Pulmonary lymph node (tissue), 1 donor: ENCODE measurements around a stretch of chr7.

DNA sequence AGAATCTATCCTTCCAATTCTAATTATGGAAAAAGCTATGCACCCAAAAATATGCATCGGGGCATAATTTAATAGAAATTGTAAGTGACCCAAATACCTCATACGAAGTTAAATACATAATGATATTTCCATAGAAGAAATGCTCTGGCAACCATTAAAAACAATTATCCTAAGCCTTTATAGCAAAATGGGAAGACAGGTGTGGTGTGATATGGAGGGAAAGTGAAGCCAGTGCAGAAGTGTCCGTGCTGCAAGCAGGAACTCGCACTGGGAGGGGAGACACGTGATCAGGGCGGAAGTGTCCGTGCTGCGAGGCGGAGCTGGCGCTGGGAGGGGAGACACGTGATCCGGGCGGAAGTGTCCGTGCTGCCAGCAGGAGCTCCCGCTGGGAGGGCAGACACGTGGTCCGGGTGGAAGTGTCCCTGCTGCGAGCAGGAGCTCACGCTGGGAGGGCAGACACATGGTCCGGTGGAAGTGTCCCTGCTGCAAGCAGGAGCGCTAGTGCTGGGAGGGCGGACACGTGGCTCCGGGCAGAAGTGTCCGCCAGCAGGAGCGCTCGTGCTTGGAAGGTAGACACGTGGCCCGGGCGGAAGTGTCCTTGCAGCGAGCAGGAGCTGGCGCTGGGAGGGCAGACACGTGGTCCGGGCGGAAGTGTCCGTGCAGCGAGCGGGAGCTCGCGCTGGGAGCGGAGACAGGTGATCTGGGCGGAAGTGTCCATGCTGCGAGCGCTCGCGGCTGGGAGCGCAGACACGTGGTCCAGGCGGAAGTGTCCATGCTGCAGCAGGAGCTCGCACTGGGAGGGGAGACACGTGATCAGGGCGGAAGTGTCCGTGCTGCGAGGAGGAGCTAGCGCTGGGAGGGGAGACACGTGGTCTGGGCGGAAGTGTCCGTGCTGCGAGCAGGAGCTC is 40.6 kb upstream of the PRKAR1B start:
- PRO-cap, result no peak

- PRO-cap, result no peak
Measured at GRCh38 chr7:822530-823529, 9.4 kb upstream of the SUN1 start.

DNA sequence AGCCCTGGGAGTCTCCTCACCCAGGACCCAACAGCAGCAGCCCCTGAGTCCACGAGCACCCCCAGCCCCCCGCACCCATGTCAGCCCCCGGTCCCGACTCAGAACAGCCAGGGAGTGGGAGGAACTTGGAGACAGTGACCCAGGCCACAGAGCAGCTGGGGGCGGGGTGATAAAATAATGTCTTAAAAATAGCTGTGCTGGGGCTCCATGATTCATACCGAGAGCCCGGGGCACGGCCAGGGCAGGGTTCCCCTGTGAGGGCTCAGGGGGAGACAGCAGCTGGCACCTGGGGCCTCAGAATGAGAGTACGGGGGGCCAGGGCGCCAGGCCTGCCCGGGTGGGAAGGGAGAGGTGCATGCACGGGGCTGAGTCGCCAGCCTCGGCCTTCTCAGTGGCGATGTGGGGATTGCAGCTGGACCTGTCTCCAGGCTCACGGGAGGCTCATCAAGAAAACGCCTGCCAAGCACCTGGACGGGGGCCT is 29.8 kb downstream of the ADAP1 start:
- PRO-cap, result no peak

DNA sequence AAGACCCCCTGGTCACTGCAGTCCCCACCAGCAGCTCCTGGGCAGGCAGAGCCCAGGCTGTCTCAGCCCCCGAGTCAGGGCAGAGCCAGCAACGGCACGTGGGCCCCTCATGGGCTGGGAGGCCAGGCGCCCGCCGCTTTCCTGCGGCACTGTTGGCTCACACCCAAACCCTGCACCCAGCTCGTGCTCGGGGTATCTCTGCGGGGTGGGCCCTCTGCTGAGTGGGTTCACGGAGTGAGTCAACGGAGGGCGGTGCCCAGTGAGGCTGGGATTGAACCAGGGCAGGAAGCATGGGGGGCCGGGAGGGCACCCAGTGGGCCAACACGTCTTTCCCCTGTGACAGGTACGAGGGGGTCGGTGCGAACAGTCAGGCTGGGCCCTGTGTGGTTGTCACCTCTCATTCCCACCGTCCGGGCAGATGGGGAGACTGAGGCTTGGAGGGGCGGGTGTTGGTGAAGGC is 28.9 kb downstream of the ADAP1 start:
- PRO-cap, result unidirectional peak, minus-strand start at position 143 of the sequence

- PRO-cap, result no peak
Measured at GRCh38 chr7:946545-947148, 7.8 kb downstream of the ADAP1 start.

DNA sequence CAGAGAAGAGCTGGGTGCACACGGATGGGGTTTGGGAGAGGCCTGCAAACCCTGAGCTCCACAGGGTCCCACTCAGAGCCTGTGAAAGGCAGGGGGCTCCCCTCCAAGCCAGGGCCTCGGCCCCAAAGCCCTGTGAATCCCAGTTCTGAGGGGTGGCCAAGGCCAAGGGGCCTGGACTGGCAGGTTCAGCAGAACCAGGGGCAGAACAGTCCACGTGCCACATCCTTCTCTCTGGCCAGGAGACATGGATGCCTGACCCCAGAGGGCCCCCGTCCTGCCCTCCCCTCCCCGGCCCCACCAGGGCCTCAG is 309 bp upstream of the CYP2W1 start:
- PRO-cap, result no peak

DNA sequence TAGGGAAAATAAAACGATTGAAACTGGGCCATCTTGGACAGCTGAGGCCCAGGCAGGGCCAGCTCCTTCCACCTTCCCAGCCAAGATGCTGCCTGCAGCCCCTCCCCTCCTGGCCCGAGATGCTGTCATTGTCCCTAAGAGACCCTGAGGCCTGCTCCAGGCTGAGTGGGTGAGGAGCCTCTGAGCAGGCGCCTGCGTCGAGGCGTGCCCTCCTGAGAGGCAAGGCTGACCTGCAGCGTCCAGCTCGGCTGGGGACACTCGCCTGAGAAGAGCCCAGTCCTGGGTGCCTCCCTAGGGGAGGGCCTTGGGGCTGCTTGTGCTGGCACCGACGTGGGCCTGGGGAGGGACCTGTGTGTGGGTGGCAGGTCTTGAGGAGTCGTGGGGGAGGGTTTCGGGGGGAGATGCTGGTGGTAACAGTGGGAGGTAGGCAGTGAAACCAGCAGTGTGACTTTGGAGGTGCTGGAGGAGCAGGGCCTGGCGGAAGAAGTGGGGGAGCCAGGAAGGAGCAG is 7.8 kb downstream of the GPR146 start:
- PRO-cap, result no peak

GRCh38 chr7:1090219-1090511 is 2.3 kb downstream of the GPER1 start:
- PRO-cap, result no peak

DNA sequence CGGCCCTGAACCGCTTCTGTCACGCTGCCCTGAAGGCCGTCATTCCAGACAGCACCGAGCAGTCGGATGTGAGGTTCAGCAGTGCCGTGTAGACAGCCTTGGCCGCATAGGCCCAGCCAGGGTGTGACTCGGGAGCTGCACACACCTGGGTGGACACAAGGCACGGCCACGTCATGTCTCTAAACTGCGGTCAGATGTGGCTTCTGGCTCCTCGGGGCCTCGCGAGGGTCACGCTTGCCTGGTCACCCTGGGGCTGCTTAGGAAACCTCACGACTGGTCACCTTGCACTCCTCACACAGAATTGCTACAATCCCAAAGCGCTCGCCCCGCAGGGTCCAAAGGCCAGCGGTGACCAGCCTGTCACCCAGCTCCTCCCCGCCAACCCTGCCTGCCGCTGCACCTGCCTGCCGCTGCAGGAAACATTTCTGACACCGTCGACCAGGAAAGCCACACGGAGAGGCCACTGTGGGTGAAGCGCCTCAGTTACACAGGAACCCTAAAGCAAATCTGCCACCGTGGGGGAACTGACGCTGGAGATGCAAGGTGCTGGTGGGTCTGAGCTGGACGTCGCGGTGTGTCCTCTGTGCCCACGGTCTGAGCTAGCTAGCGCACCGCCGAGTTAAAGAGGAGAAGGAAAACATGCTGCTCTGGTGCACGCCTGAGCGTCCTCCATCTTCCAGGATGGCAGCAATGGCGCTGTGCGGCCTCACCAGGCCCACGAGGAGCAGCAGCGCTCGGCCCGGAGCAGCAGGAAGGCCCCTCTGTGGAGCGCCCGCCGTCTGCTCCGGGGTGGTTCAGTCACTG is 5.1 kb downstream of the GPER1 start:
- PRO-cap, result no peak

DNA sequence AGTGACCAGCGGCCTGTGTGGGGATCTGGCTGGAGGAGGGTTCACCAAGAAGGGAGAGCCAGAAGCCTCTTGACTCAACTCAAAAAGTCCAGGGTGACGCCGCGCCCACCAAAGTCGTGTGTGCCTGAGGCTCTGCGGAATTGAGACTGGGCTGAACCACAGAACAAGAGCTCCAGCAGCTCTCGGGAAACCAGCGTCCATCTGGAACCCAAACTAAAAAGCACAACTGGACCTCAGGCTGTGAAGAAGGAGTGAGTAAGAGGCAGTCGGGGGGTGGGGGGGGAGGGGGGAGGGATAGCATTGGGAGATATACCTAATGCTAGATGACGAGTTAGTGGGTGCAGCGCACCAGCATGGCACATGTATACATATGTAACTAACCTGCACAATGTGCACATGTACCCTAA is 13.8 kb downstream of the C7orf50 start:
- PRO-cap, result unidirectional peak, minus-strand start at position 215 of the sequence

DNA sequence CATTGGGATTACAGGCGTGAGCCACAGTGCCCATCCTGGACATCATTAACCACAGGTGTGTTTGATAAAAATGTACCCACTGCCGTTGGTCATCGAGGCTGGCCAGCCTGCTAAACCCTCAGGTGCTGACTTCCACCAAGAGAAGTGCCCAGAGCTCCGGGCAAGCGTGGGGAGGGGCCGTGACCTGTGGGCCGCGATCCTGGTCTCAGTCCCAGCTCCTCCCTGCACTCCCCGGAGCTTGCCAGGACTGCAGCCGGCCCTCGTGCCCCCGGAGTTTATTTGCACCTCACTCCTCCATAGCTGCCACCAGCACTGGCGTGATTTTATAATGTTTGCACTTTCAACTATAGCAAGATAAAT is 30.7 kb downstream of the UNCX start:
- PRO-cap, result no peak

- PRO-cap, result no peak
Measured at GRCh38 chr7:1290741-1291107, 58.1 kb downstream of the UNCX start.

DNA sequence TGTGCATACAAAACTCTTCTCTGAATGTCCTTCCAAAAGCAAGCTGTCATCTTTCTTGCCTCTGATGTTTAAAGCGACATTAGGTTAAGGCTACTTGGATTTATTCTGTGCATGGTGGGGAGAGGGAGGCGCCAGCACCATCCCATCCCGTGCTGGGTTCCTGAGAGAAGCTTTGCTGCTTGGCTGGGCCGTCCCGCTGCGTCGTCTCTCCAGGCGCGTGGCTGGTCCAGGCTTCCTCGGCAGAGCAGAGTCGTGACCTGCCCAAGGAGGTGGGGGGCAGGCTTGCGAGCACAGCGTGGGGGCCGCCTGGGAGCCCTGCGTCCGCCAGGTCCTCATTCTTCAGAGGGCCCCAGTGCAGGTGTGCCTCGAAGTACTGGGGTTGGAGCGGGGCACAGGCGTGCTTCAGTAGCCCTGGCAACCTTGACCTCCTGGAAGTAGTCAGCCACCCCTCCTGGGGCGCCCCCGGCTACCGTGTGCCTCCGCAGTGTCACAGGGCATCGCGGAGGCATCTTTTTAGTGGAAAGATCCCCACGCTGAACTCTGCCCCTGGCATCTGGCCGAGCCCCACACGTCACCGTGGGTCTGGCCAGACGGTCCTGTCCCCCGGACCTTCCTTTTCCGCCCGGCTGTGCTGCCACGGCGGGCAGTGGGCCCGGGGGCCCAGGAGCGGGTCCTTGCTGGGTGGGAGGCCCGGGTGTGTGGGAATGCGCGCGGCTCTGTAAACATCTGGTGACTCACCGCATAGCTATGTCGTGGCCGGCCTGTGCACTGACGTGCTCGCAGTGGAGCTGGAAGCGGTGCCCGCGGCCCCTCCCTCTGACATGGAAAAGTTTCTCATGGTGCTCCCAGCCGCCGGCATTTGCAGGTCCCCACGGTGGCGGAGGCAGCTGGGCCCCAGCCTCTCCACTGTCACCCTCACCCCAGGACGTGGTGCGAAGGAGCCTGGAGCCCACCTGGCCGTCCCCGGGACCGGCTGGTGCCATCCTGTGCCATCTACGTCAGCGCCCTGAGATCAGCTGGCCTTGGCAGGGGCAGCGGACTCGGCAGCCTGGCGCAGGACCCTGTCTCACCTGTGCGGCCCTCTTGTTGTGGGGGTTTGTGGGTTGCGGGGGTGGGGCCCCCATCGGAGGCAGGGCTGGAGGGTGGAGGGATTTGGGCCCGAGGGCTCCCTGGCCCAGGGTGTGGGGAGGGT is 6.5 kb downstream of the MAFK start:
- PRO-cap, result bidirectional peak, plus-strand start at position 864 of the sequence, minus-strand start at position 696 of the sequence

DNA sequence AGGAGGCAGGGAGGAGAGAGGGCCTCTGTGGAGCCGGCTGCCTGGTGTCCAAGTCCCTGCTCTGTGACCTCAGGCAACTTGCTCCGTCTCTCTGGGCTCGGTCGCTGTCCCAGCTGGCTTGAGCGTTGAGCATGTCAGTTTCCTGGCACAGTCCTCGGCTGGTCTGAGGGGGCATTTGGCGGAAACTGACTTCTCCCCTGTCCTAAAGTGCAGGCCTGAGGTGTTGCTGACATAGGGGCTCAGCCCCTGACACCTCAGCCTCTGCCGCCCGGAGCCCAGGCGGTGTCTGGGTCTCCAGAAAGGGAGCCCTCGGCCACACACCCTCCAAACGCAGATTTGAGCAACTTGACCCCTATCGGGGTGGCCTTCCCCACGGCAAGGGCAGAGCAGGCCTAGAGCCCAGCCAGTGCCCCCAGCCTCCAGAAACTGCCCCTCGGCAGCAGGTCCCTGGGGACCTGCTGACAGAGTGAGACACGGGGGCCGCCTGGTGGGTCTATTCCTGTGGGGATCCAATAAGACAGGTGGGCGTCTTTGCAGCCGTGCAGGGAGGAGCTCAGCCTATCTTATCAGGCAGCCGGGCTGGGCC is 11.2 kb downstream of the TMEM184A start:
- PRO-cap, result no peak

DNA sequence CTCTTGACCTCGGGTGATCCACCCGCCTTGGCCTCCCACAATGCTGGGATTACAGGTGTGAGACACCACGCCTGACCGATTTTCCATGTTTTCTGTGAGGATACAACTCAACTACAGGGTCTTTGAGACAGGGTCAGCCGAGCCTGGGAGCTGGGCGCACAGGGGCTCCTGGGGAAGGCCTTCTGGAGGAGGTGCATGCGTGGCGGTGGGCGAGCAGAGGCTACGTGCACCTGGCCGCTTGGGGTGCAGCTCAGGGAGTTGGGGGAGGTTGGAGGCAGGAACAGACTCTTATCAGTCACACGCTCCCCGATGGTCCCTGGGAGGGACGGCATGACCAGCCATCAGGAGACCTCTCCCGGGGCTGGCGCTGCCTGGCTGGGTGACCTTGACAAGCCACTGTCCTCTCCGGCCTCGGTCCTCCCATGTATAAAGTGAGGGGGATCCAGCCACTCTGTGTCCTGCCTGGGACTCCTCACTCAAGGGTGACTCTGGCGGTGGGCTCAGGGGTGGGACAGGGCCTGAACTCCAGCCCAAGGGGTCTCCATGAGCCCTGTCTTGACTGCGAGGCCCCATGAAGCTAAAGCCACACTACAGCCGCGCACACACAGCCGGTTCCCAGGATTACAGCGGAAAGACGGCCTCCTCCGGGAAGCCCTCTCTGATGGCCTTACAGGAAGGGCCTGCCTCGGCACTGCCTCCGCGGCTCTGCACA is 2.5 kb downstream of the TMEM184A start:
- PRO-cap, result no peak

- PRO-cap, result no peak
Measured at GRCh38 chr7:1554897-1555706, 903 bp downstream of the TMEM184A start.

GRCh38 chr7:1664498-1665091 is 5.5 kb upstream of the ELFN1 start:
- PRO-cap, result no peak

DNA sequence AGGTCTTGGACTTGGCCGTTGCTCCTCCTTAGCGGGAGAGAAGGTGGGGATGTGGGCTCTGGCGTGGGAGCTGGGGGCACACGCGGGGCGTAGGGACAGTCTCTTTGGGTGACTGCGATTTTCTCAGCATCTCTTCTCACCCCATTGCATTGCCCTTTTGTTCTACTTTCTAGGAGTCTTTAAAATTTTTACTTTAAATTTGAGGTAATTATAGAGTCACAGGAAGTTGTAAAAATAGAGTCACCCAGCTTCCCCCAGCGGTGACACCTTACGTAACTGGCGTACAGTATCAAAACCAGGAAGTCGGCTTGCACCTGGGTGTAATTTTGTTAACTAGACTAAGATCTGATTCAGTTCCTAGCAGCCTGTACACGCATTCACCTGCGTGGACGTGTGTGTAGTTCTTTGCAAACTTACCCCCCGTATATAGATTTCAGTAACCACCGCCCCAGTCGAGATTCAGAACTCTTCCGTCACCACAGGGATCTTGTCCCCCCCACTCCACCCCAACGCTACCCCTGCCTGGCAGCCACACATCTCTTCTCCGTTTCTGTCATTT is 83.2 kb downstream of the ELFN1 start:
- PRO-cap, result no peak

DNA sequence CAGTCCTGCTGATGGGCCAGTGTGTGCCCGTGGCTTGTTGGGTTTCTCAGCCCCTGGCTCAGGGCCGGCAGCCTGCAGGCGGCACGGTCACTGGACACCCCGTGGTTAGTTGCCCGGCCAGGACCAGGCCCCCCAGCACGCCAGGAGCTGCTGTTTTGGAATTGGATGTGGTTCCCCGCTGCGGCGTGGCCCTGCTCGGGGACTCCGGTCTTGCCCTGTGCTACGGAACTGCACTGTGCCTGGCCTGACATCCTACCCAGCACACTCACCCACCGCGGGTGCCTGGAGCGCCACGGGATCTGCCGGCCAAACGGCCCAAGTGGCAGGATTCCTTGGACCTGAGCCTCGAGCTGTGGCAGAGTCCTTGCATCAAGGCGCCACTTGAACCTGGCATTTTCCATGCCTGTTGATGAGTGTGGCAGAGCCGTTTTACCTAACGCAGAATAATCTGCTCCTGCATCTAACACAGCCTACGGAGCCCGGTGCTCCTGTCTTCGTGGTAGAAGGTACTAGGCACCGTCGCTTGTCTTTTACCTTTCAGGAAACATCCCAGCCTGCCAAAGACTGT is 89.1 kb downstream of the ELFN1 start:
- PRO-cap, result no peak

DNA sequence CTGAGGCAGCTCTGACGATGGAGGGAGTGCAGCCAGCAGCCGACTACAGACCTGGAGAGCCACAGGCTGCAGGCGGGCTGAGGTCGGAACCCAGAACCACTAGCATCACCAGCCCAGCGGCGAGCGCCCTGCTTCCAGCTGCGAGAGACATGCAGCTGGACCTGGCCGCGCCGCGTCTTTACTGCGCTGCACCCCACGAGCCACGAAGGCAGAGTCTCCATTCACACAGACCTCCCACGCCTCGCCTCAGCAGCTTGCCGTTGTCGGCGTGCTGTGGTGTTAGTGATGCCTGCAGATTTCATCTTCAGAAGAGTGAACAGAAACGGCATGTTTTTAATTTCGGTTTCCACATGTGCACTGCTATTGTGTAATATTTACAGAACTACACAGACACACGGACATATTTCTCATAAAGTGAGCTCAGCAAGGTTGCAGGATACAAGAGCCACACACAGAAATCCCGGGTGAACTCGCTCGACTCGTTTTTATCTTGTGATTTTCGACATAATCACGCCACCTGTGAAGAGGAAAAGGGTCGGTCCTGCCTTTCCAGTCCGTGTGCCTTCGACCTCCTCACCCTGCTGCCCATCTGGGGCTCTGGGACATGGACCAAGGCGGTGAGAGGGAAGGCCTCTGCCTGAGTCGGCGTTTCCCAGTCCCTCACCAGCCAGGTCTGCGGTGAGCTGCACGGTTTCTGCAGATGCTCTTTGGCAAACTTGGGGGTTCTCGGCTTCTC is 252.2 kb downstream of the ELFN1 start:
- PRO-cap, result no peak